Measurements from ENCODE around the genes JHY and OR8D4.

DNA sequence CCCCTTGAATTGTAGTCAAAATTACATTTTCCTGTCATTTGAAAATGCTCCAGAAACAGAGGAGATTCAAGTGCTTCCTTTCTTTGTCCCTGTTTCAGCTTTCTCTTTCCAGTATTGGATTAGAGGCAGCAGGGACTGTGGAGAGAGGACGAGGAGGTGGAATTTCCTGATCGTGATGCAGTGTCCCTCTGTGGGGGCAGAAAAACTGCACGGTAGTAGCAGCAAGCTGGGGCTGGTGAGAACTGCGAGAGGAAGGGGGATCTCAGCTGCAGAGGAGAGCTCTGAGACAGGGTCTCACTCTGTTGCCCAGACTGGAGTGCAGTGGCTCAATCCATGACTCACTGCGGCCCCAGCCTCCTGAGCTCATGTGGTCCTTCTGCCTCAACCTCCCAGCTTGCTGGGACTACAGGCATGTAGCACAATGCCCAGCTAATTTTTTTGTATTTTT lies 60.4 kb downstream of the UBASH3B start:
- PRO-cap = no peak

DNA sequence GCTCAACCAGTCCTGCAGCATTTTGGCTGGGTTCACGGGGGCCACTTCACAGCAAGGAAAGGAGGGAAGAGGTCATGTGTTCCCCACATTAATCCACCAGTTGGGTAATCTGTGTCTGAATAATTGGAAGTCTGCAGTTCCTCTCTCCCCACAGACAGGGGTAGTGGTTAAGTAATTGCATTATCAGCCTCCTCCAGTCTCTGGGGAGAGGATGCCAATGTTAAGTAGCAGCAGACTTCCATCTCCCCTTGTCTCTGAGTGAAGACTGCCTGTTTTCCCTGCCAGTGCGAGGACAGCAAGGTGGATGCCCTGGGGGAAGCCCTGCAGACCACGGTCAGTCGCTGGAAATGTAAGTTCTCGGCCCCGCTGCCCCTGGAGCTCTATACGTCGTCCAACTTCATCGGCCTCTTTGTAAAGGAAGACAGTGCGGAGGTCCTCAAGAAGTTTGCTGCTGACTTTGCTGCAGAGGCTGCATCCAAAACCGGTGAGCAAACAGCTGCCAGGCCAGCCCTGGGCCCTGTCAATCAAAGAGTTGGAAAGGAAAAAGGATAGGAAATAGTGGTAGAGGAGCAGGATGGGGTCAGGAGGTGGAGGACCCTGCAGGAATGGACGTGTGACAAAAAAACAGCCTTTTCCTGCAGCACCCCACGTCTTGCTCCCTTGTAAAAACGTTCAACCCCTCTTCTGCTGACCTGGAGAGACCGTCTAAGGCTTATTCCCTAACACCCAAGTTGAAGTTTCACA lies 58.9 kb upstream of the CRTAM start:
- PRO-cap = no peak

DNA sequence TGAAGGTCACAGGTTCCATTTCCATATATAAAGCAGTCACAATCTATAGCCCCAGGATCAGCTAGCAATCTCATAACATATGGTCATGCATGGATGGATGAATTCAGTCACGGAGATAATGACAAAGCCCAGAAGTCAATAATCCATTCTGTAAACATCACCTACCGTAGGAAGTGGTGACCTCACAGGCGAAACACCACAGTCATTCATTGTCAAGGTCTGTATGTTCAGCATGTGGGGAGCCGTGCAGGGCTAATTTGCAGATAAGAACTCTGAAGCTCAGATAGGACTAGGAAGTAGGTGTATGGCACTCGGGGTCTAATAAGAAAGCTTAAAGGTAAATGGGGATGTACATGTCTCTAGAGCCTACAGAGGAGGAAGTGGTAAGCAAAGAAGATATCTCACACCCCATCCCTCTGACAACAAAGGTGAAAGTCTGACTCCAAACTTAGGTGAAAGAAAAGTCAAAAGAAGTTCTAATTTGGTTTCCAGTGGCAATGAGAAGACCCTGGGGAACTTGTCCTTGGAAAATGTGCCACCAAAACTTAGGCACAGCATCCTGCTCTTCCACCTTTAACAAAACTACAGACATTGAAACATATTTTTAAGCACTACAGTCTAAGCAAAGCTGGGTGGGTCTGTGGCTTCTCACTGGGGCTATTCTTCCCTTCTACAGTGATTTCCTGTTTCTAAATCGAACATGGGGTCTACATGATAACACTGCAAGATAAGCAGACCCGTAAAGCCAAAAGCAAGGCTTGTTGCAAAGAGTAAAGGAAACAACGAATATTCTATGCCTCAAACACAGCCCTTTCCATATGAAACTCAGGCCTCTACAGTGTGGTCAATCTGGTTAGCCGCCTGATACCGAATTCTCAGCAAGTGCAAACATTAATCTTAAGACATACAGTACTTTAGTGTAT lies 5.2 kb downstream of the CRTAM start:
- PRO-cap = no peak

GRCh38 chr11:122851375-122852030 lies 13.2 kb downstream of the CRTAM start:
- PRO-cap = no peak

- PRO-cap = no peak
Measured at GRCh38 chr11:122862091-122862568, 20.4 kb upstream of the JHY start.

DNA sequence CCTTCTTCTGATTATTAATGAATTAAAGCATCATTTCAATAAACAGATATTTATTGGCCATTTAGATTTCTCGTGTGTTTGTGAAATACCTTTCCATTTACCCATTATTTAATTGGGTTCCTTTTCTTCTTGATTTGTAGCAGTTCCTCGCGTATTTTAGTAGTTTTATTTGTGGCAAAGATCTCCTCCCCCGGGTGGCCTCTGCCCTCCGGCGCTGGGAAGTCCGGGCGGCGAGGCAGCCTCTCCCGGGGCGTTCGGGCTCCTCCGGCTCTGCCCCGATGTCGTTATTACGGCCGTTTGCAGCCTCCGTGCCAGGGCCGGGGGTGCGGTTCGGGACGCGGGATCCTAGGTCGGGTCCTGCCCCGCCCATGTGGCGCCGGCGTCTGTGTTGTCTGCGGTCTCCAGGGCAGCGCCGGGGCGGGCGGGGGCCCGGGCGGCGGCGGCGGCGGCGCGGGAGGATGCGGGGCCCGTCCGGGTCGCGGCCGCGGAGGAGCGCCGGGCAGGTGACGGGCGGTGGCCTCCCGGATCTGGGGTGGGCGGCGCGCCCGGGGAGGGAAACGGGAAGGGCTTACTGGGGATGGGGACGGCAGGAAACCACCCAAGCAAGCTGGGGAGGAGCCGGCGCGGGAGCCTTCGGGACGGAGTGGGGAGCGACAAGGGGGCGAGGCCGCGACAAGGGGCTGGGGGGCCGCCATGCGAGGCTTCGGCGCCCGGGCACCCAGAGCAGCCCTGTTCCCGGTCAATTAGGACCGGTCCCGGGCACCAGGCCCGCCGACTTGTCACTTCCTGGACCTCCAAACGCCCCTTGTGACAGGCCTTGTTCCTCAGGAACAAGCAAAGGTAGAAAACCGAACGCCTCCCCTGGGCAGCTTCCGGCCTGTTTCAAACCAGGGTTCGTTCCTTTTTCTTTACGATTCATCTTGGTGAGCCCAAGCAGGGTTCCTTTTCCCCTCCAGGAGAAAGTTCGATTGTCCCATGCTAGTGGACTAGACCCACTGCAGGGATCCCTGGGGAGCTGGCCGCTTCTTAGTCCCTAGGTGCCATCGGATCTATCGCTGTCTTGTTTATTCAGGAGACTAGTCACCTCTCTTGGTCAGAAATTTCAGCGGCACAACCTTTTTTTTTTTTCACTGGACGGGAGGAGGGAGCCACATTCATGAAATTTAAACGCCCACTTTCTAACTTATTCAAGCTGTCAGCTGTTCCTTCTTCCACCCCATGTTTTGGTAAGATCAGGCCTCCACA lies at the start of gene JHY:
JHY (plus strand) TSS at position 290 of the 1,245 bp plus-strand sequence.
- PRO-cap = unidirectional peak, minus-strand start at position 1,051 of the sequence

- PRO-cap = no peak
Measured at GRCh38 chr11:123003325-123003847, 21.8 kb upstream of the BSX start.

DNA sequence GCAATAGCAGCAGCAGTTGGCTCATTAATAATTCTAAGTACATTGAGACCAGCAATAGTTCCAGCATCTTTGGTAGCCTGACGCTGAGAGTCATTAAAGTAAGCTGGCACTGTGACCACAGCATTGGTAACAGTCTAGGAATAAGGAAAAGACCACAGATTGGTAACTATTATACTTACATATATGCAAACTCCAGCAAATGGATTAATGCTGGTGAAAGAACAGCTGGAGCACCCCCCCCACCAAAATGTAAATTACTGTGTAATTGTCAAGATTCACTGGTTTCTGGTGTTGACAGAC lies 1.9 kb downstream of the HSPA8 start:
- PRO-cap = no peak

DNA sequence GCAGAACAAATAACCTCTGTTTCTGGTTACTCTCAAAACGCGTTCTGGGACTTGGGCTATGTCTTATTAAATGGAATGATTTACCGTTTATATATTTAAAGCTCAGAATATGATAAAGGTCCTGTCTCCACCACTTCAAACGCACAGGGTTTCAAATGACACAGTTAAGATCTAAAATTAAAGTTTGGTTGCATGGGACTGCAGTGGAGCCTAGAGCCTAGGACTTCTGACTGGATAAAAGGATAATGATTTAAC lies 2.4 kb upstream of the HSPA8 start:
- PRO-cap = no peak

GRCh38 chr11:123069834-123070884 lies 8.2 kb upstream of the HSPA8 start:
- PRO-cap = no peak

DNA sequence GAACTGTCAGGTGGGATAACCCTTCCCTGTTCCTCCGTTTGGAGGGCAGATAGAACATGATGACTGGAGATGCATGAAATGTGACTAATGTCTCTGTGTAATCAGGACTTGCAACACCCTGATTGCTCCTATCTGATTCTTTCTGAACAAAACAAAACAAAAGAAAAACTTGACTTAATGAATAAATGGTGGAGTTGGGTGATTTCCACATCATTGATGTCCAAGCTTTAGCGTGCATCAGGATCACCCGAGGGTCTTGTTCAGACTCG lies 106.3 kb upstream of the CLMP start:
- PRO-cap = no peak

DNA sequence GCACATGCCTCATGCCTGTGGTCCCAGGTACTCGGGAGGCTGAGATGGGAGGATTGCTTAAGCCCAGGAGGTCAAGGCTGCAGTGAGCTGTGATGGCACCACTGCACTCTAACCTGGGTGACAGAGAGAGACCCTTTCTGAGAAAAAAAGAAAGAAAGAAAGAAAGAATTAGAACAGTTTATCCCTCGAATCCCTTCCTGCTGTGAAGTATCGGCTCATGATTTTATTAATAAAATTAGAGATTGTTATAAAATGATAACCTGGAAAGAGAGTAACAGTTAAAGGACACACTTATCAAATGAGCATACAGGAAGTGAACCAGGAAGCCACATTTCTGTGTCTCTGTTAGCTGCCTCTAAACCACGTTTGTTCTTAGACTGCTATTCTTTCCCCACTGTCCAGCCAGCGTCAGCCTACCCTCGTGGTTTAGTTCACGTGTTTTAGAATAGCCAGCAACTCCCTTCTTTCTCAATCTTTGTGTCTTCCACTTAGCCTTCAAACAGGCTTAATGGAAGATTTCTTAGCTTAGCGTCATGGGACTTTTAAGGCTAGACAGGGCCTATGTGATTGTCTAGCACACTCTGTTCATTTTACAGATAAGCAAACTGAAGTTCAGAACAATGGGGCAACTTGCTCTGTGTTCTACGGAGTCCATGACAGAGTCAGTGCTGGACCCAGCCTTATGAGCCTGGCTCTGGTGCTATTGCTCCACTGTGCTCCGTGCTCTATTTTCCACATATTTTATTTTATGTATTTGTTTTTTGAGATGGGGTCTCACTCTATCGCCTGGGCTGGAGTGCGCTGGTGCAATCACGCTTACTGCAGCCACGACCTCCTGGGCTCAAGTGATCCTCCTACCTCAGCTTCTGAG lies 27.1 kb downstream of the GRAMD1B start:
- PRO-cap = no peak

DNA sequence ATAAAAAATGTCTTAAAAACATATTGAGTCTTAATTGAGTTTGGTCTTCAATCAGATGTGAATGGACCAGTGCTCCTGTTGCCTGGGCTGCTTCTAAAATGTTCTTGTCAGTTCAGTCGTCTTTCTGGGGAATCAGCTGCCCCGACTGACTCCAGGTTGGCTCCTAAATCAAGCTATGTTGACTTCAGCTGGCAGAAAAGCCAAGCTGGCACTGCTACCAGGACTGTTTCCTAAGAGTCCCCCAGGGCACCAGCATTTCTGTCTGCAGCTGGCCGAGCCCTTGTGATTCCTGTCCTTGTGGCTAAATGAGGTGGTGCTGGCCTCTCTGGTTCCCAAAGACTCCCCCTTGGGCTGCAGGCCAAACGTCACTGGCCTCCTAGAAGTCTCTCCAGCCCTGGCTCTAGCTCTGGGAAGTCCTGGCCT lies 31.0 kb downstream of the GRAMD1B start:
- PRO-cap = no peak

GRCh38 chr11:123628955-123629823 lies 25.2 kb downstream of the SCN3B start:
- PRO-cap = no peak

GRCh38 chr11:123742236-123742801 lies 859 bp upstream of the ZNF202 start:
- PRO-cap = no peak

DNA sequence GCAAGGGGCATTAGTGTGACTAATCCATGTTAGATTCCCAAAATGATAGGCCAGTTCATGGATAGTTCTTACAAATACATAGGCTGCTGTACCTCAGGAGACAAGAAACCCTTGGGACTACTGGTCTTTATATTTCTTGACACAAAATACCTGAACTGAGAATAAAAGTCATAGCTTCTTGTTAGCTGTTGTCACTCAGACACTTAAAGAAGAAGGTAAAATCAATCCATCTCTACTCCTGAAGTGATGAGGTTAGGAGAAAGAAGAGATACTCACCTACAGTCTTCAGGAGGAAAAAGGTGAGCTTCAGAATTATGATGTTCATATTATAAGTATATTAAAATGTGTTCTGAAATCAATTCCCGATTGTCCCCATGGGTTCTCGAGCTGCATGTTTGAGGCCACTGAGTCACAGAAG lies at the start of gene OR8D4:
OR8D4 (plus strand) TSS at position 209 of the 418 bp plus-strand sequence.
- PRO-cap = no peak

DNA sequence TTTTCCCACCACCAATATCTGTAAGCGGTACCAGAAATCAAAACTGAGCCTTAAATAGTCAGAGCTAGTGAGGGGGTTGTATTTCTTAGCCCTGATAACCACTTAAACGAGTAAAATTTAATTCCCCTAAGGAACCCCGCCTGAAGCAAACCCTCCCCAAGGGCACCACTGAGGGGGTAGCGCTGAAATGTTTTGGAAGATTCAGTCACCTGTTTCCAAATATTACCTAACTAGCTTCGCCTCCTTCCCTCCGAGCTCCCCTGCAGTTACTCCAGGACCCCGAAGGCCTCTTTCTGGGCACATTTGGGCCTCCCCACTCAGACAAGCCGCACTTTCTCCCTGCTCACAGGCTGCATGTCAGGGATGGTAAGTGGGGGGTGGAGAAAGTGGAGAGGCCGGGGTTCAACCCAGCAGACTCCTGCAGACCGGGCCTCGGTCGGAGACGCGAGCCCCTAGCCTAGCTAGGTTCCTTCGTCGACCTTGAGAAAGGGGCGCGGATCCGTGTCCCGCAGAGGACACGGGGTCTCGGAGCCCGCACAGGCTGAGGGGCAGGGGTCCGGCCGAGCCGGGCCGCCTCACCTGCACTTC lies 382 bp downstream of the SIAE start:
- PRO-cap = no peak

DNA sequence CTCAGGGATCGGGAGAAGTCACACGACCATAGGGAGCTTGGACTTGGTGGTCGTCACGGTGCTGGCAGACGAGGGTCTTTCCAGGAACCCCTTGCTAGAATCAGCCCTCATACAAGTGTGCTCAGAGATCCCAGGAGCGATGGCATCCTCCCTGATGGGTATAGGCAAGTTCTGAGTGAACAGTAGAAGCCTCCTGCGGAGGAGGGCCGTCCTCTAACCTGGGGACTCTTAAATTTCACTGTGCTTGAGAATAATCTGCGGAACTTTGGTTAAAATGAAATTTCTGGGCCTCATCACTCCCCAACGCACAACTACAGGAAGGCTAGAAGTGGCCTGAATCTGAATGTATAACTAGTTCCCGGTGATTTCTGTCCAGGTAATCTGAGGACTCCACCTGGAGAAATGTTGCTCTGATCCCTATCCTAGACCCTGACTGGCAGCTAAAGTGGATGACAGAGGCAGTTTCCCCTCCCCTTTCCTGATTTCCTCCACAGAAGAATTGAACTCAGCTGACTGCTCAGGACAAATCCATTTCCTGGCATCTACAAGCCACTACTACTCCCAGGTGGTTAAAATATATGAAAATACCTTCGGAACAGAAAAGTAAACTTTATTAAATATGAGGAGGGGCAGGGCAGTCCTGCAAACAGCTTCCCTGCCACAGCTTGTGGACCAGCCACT lies 4.4 kb downstream of the VSIG2 start:
- PRO-cap = no peak

DNA sequence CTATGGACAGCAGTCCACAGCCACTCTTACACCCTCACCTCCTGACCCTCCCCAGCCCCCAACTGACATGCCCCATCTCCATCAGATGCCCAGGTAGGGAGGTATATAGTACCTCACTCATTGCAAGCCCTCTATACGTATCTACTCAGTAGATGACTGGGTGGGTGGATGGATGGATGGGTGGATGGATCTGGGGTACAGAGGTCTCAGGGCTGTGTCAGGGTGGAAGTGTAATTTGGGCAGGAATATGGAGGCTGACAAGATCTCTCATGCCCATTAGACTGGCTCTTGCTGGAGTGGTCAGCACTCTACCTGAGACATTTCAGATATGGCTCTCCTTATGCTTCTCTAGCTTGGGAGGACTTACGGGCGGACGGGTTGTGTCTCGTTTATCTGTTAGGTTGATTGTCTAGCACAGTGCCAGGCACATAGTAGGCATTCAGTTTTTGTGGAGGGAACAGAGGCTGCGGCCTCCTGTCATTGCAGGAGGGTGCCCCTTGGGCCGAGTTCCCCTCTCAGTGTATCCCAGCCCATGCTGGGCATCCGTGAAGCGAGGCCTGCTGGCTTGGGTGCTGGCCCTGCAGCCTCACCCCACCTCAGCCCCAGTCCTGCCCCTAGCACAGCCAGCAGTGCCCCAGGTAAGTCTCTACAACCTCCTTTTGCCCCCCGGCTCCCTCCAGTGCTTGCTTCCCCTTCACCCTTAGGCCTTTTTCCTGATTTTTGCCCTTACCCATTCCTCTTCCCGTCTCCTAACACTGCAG lies 13.7 kb downstream of the ROBO3 start:
- PRO-cap = no peak

GRCh38 chr11:124898199-124899275 lies 872 bp upstream of the ROBO4 start:
- PRO-cap = no peak